ENCODE data around the genes TAF1L, NFX1 and ANKRD18B.

DNA sequence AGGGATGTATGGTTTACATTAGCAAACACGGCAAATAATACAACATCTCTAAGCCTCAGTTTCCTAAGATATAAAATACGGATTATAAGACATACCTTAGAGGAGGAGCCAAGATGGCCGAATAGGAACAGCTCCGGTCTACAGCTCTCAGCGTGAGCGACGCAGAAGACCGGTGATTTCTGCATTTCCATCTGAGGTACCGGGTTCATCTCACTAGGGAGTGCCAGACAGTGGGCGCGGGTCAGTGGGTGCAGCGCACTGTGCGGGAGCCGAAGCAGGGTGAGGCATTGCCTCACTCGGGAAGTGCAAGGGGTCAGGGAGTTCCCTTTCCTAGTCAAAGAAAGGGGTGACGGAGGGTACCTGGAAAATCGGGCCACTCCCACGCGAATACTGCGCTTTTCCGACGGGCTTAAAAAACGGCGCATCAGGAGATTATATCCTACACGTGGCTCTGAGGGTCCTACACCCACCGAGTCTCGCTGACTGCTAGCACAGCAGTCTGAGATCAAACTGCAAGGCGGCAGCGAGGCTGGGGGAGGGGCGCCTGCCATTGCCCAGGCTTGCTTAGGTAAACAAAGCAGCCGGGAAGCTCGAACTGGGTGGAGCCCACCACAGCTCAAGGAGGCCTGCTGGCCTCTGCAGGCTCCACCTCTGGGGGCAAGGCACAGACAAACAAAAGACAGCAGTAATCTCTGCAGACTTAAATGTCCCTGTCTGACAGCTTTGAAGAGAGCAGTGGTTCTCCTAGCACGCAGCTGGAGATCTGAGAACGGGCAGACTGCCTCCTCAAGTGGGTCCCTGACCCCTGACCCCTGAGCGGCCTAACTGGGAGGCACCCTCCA, 237.1 kb upstream of the LINGO2 start:
- PRO-cap, result no peak
- RAMPAGE, long total RNA, result no peak
- RRBS, result no CpG with 5 or more reads among the region's 35 CpGs

DNA sequence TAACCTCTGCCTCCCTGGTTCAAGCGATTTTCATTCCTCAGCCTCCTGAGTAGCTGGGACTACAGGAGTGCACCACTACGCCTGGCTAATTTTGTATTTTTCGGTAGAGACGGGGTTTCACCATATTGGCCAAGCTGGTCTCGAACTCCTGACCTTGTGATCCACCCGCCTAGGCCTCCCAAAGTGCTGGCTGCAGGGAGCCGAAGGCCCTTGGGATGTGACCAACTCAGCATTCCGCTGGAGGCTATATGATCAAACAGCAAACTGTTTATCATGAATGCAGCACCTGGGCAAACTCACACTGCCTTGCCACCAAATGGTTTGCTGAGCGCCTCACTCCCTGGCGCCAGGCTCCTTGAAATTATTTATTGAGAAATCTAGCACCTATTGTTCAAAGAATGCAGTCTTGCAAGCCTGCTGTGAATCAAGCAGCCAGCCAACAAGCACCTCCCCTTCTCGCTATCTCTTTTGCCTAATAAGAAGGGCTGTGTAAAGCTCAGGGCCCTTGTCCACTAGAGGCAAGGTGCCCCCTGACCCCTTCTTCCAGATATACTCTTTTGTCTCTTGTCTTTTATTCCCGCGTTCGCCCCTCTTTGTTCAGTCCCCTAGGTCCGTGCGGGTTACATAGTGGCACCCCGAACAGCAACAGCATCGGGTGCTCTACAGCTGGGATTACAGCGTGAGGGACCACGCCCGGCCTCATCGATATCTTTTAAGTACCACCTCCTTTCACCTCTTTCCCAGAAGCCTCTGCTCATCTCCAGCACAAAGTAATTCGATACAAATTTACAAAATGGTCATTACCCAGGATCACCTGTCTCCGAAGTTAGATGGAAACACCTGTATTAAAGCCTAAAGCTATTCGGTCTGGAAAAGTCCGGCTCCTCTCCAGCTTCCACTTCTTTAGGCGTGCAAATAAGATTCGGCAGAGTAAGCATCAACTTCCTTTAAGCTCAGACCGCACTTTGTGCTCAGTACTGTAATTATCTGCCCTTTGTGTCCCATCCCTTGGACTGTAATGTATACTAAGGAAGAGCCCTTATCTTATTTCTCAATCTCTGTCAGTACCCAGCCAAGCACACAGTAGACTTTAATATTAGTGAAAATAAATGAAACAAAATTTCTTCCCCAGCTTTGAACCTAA, 943 bp downstream of the RIGI start:
- PRO-cap, result no peak
- RAMPAGE, long total RNA, result no peak
- RRBS, result no CpG with 5 or more reads among the region's 29 CpGs

DNA sequence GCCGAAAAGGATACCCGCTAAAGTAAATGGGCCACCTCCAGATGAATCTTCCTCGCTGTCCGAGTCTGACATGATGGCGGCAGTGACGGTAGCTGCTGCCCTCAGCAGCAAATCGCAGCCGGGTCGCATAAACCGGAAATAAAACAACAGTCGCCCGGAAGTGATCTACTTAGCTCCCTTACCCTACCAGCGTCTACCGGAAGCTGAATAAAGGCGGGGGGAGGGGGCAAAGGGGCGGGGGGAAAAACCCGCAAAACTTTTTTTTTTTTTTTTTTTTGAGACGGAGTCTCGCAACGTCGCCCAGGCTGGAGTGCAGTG, at the start of gene TAF1L:
Gene TAF1L (minus strand): TSS at position 219 of the 318 bp plus-strand sequence.
- PRO-cap, result no peak
- RAMPAGE, long total RNA, result no peak
- RRBS, result 96% methylated on average over 2 of the region's 21 CpGs

DNA sequence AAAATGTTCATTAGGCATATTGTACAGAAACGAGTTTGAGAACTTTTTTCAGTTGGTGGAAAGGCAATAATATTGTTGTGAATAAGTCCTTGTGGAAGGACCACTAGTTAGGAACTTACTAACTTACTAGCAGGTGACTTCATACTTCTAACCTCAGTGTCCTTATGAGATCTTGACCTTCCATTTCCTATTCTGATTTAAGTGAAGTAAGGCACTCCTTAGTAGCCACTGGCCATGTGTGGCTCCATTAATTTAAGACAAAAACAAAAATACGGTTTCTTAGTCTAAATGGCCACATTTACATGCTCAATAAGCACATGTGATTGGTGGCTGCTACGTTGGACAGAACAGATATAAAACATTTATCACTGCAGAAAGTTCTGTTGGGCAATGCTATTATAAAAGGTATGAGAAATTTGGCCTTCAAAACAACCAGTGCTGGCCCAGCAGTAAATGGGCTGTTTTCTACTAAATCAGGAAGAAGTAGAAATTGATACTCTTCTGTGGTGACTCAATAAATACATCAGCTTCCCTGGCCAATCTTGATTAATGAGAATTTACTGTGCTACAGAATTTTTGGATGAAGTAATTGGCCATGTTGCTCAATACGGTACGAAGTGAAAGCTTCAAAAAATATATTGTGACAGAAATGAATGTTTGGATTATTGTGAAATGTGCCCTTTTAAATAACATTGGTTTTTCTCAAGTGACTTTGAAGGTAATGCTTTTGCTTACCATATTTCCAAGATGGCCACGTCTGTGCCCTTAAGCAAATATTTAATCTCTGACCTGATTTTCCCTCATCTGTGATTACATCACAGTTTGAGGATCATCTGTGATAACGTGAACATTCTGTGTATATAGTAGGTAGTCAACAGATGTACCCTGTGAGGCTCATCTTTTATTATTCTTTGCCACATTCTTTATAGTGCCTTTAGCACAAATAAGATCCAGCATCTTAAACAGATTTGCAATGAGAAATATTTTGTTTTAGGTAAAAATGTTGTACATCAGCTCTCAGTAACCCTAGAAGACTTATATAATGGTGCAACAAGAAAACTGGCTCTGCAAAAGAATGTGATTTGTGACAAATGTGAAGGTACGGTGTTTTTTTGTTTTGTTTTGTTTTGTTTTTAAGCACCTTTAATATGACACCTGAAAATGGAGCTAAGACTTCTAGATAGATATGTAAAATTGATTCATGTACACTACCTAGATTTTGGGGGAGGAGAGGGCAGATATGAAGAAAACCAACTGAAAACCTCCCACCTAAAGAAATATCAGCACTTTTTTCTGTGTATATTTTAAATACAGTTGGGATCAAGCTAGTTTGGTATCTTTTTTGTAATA, 4.3 kb downstream of the DNAJA1 start:
- PRO-cap, result no peak
- RAMPAGE, long total RNA, result no peak
- RRBS, result no CpG with 5 or more reads among the region's 8 CpGs

DNA sequence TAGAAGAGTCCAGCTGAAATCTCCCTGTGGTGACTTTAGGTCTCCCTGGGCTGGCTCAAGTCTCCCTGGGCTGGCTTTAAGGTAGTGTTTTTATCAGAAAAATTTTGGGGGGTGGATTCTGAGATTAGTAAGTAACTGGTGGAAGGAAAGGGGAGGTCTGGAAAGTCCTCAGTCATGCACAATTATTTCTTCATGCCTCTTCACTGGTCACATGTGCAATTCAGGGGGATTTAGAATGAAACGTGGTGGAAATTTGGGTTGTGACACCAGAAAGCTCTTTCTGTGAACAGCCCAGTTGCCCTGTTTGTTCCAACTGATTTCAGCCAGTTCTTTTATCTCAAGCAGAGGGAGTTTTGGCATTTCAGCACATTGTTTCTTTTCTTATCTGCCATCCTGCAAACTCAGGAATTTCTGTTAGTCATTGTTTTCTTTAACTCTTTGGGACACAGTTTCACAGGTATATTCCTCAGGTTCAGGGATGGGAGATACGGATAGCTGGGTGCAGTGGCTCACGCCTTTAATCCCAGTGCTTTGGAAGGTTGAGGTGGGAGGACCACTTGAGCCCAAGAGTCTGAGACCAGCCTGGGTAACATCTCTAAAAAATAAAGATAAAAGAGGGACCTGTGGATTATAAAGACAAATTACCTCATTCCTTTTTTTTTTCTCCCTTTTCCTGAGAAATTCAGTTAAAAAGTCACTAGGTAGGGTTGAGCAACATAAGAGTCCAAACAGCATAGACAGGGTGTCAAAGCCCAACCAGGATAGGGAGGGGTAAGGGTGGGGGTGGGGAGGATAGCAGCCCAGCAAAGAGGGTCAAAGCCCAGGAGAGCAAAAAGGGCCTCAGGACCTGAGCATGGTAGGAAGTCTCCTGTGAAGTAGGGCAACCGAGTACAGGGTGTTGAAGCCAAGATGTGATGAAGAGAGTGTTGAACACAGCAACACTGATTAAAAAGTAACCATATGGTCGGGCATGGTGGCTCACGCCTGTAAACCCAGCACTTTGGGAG, 5.3 kb upstream of the B4GALT1 start:
- PRO-cap, result no peak
- RAMPAGE, long total RNA, result no peak
- RRBS, result no CpG with 5 or more reads among the region's 6 CpGs

DNA sequence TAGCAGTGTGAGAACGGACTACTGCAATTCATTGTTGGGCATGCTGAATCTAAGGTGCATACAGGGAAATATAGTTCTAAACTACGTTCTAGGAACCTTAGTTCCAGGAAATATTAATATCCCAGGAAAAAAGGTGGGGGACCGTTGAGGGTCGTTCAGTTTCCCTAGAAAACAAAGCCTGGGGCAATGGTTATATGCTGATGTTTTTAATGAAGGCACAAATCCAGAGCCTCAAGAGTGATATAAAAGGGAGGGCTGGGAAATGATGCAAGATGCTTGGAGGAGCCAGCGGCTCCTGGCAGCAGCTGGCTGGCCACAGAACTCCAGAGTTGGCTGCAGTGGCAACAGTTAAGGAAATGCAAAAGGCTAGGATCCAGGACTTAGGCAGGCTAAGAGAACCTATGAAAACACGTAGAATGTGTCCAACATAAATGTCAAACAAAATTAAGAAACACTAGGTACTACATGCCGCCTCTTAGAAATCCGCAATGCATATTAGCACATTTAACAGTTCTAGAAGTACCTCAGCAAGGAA, 31.0 kb upstream of the B4GALT1 start:
- PRO-cap, result no peak
- RAMPAGE, long total RNA, result no peak
- RRBS, result no CpG with 5 or more reads among the region's 8 CpGs

- PRO-cap, result no peak
- RAMPAGE, long total RNA, result no peak
- RRBS, result no CpG with 5 or more reads among the region's 3 CpGs
Observed at GRCh38 chr9:33250094-33251011, 10.4 kb downstream of the SPINK4 start.

GRCh38 chr9:33289972-33290772, at the start of gene NFX1:
Gene NFX1, plus strand, starts transcription at chr9:33290516.
- PRO-cap, result bidirectional peak, plus-strand start at chr9:33290558, minus-strand start at chr9:33290349
- RAMPAGE, long total RNA, result start-site peak on the plus strand at chr9:33290505-33290551, 479 and 159 reads in 2 replicates
- RRBS, result 1% methylated on average over 5 of the region's 55 CpGs

DNA sequence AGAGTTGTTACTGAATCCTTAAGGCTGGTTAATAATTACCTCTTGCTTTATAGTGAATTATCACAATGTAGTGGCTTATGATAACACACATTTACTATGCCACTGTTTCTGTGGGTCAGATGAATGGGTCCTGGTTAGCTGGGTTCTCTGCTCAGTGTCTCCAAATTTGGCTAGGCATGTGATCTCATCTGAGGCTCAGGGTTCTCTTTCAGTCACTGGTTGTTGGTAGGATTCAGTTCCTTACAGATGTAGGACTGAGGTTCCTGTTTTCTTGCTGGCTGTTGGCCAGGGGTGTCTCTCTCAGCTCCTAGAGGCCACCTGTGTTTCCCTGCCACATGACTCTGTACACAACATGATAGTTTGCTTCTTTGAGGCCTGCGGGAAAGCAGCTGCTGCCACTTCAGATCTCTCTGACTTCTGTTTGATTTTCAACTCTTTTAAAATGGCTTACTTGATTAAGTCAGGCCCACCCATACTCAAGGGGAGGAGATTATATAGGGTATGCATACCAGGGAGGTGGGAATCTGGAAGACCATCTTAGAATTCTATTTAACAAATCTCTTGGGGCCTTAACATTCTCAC, 7.2 kb downstream of the NFX1 start:
- PRO-cap, result no peak
- RAMPAGE, long total RNA, result no peak
- RRBS, result no CpG with 5 or more reads among the region's 1 CpG

DNA sequence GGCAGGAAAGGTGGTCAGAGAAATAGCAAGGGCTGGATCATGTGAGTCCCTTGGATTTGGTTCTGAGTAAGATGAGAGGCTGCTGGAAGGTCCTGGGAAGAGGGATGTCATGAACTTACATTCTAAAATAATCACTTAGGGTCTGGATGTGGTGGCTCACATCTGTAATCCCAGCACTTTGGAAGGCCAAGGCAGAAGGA, 7.9 kb downstream of the NFX1 start:
- PRO-cap, result no peak
- RAMPAGE, long total RNA, result no peak

GRCh38 chr9:33383746-33384386, 18.5 kb downstream of the AQP7 start:
- PRO-cap, result no peak
- RAMPAGE, long total RNA, result no peak
- RRBS, result no CpG with 5 or more reads among the region's 4 CpGs

DNA sequence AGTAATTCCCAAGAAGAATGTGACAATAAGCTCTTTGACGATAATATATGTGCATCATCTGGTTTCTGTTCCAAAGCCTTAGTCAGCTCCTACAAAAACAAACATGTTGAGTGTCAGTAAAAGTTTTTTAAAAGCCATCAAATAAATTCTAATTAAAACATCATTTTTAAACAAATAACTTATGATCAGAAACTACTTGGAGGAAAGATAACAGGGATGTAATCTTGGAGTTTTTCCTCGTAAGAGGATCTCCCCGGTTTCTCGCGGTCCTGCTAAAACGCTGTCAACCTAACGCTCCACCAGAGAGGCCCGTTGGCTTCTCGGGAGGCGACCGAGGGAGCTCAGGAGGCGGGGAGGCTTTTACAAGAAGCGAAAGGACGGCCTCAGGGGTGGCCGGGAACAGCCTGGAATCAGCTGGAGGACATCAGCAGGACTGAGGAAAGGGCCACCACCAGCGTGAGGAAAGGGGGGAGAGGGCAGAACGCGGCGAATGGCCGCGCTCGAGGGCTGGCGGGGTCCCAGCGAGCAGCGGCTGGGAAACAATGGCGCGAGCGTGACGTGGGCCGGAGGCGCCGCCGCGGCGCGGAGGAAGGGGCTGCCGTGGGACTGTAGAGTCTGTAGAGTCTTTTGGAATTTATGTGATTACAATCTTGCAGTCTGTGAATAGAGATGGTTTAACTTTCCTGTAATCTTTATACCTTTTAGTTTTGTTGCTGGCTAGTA, 13.3 kb upstream of the ANKRD18B start:
- PRO-cap, result unidirectional peak, plus-strand start at position 302 of the sequence; bidirectional peak, plus-strand start at position 550 of the sequence, minus-strand start at position 529 of the sequence
- RAMPAGE, long total RNA, result no peak
- RRBS, result no CpG with 5 or more reads among the region's 37 CpGs

GRCh38 chr9:33523884-33525053, at the start of gene ANKRD18B:
Gene ANKRD18B, plus strand, starts transcription at chr9:33524251.
- PRO-cap, result no peak
- RAMPAGE, long total RNA, result no peak
- RRBS, result 4% methylated on average over 9 of the region's 95 CpGs

DNA sequence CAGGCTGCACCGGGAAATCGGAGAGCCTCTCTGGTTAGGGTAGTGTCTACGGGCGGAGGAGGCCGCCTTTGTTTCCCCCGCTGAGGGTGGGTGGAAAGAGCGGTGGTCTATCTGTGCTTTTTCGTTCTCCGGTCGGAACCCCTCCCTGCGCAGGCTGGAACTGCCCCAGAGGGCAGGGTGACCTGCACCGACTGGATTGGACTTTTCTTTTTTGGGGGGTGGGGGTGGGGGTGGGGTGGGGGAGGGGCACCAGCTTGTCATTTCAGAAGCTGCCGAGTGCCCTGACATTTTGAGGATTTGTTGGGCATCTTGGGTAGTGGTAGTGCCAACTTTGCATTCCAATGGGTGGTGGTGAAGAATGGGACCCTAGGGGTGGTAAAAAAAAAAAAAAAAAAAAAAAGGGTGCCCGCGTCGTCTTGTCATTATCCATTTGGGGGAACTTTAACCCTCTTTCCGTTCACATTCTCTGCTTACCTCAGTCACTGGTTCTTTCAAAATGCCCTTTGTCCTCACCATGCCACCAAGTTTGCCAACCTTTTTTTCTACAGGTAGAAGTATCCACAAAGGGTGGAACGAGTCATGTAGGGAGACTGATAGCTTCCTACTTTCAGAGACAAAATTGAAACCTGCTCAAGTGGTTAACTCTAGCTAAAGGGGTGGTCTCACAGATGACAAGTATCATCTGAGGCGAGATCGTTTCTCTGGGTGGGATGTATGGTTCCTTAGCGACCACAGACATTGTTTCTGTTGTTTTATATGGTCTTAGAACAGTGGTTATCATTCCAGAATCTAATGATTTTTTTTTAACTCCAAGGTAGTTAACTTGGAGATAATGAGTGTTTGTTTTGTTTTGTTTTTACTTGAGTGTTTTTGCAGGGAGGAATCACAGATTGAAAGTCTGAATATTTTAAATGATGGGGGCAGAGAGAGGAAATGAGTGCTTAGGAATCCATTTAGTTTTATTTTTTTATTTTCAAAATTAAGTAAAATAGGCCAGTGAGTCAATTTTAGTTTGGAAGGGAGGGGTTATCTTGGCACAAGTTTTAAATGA, 1.5 kb downstream of the UBE2R2 start:
- PRO-cap, result bidirectional peak, plus-strand start at position 42 of the sequence, minus-strand start outside the sequence
- RAMPAGE, long total RNA, result no peak
- RRBS, result 3% methylated on average over 5 of the region's 21 CpGs

DNA sequence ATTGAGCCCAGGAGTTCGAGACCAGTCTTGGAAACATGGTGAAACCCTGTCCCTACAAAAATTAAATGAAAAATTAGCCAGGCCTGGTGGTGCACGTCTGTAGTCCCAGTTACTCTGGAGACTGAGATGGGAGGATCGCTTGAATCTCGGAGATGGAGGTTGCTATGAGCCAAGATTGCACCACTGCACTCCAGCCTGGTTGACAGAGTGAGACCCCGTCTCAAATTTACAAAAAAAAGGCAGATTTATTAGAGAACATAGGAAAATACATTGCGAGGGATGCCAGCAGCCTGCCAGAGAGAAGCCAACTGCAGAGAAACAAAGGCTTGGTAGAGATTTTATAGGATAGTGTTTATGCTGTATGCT, 61.4 kb downstream of the UBE2R2 start:
- PRO-cap, result no peak
- RAMPAGE, long total RNA, result no peak
- RRBS, result no CpG with 5 or more reads among the region's 6 CpGs

- PRO-cap, result no peak
- RAMPAGE, long total RNA, result no peak
- RRBS, result no CpG with 5 or more reads among the region's 21 CpGs
Observed at GRCh38 chr9:33927588-33928340, 110.8 kb downstream of the UBE2R2 start.

DNA sequence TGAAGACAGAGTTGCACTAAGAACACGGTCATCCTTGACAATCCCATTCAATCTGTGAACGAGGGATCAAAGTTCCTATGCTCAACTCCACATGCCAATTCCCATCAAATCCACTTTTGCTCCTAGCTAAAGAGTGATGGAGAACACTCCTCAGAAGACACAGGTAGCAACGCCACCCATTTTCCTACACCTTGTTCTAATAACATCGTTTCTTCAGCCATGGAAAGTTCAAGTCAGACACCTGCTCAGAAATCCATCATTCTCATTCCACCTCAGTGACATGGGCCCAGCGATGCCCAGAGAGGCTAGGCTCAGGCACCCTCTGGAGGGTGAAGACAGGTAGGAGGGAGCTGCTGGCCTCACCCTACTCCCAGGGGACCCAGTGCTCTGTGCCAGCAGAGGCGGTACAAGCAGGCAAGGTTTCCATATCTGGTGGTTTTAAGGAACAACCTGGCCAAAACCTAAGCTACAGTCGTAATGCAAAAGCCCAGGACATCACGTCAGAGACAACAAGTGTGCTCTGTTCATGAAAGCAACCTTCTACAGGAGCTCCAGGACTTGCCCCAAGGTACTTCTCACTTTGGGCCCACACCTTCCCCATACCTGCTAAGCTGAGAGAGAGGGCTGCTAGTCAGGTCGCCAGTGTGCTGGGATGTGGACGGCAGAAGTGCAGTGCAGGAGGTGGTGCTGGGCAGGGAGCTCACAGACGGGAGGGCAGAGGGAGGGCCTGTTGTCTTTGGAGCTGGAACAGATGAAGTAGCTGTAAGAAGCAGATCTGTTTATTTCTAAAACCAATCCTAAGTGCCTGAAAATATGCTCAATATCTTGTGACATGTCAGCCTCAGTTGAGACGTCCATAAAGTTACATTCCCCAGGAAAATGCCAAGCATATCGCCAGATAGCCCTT, 115.5 kb downstream of the UBAP2 start:
- PRO-cap, result no peak
- RAMPAGE, long total RNA, result no peak
- RRBS, result no CpG with 5 or more reads among the region's 13 CpGs

GRCh38 chr9:34178078-34178334, 837 bp upstream of the UBAP1 start:
- PRO-cap, result no peak
- RAMPAGE, long total RNA, result no peak
- RRBS, result no CpG with 5 or more reads among the region's 9 CpGs

- PRO-cap, result no peak
- RAMPAGE, long total RNA, result no peak
- RRBS, result 2% methylated on average over 4 of the region's 23 CpGs
Observed at GRCh38 chr9:34377425-34377900, 765 bp upstream of the MYORG start.

DNA sequence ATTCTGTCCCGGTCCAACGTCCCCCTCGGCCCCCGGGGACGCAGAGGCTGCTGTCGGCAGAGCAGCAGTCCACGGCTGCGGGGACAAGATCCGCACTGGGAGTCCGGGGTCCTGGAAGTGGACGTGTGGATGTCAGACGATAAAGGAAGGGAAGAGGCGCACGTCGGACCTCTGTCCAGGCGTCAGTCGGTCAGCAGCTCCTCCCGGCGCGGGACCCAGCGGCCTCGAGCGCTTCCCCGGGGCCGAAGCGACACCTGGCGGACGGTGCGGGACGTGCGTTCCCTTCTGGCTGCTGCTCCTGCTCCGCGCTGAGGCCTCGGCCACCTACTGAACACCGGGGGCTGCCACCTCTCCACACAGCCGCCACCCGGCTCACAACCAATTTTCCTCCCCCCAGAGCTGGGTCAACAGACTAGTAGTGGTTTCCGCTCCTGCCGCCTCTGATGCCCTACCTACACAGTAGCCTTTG, 2.1 kb upstream of the CNTFR start:
- PRO-cap, result no peak
- RAMPAGE, long total RNA, result no peak
- RRBS, result 2% methylated on average over 23 of the region's 39 CpGs

Measured in lung (tissue), 4 donors.